Placental epithelial cell (primary cell): Measurements from ENCODE around the gene PDE10A.

GRCh38 chr6:163183676-163184187, 230.8 kb upstream of the QKI start:
- CAGE, long polyA plus RNA: no peak

- CAGE, long polyA plus RNA: no peak
Measured at GRCh38 chr6:163302321-163302637, 112.2 kb upstream of the QKI start.

DNA sequence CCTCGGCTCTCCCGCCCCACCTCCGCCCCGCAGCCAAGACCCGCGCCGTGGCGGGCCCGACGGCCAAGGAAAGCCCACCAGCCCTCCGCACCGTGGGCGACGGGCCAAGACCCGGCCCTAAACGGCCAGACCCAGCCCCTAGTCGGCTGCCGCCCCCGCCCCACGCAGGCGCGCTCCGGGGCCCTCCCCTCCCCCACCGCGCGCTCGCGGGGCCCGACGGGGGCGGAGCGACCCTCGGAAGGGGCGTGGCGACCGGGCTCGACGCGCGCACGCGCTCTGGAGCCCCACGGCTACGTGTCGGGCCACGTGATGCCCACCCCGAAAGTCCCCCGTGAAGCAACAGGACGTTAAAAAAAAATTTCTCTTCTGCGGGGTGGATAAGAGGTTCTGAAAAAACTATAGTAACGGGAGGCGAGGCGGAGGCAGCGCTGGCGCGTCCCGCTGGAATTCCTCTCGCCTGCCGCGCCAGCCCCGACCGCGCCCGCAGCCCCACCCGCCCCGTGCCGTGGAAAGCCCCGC, 679 bp upstream of the QKI start:
- CAGE, long polyA plus RNA: no peak

- CAGE, long polyA plus RNA: no peak
Measured at GRCh38 chr6:163418083-163419459, 4.1 kb downstream of the QKI start.

DNA sequence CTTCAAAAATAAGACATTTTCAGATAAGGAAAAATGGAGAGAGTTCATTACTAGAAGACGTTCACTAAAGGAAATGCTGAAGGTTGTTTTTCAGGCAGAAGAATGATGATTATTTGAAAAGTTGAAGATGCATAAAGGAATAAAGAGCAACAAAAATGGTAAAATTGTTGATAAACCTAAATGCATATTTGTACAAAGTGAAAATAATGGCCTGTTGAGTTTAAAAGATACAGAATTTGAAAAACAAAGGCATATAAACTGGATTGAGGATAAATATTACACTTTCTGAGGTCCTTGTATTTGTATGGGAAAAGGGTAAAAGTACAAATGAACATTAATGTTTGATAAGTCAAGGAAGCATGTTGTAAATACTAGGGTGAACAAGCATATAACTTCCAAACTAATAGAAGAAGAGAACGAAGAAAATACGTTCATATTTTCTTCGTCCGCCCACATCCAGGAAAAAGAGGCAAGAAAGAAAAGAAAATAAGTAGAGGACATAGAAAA, 56.8 kb downstream of the QKI start:
- CAGE, long polyA plus RNA: no peak

DNA sequence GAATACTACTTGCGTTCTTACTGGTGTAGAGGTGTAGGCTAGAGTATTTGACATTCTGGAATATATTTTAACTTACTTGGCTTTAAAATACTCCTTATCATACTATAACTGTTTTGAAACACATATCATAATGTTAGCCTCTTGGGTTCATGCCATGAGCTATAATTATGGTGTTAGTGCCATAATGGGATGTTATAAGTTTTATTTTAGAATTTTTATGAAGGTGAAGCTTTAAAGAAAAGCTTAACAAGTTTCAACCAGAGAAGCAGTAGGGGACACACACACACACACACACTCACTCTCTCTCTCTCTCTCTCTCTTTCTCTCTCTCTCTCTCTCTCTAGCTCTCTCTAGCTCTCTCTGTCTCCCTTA, 102.2 kb downstream of the QKI start:
- CAGE, long polyA plus RNA: no peak

DNA sequence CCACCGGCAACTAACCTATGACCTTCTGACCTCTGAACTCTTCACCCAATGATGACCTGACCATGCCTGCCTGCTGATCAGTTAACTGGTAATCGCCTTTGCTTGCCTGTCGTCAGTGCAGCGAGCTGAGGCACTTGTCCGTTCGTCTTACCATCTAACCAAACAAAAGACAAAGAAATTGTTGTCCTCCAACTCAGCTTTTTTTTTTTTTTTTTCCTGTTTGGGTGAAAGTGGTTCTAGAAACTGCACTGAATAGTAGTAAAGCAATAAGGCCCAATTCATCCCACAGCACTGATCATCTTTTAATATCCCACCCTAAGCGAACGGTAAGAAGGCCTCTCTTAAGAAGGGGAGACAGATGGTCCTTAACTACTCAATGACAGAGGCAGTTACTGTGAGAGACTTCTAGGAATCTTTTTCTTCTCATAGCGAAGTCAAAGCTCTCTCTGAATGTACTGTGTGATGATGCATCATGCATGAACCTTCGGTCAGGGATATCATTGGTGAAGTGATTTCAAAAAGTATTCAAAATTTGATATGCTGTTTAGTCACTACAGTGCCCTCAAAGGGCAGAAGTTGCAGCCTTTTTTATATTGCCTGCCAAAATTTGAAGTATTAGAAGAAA, 156.3 kb downstream of the QKI start:
- CAGE, long polyA plus RNA: no peak

DNA sequence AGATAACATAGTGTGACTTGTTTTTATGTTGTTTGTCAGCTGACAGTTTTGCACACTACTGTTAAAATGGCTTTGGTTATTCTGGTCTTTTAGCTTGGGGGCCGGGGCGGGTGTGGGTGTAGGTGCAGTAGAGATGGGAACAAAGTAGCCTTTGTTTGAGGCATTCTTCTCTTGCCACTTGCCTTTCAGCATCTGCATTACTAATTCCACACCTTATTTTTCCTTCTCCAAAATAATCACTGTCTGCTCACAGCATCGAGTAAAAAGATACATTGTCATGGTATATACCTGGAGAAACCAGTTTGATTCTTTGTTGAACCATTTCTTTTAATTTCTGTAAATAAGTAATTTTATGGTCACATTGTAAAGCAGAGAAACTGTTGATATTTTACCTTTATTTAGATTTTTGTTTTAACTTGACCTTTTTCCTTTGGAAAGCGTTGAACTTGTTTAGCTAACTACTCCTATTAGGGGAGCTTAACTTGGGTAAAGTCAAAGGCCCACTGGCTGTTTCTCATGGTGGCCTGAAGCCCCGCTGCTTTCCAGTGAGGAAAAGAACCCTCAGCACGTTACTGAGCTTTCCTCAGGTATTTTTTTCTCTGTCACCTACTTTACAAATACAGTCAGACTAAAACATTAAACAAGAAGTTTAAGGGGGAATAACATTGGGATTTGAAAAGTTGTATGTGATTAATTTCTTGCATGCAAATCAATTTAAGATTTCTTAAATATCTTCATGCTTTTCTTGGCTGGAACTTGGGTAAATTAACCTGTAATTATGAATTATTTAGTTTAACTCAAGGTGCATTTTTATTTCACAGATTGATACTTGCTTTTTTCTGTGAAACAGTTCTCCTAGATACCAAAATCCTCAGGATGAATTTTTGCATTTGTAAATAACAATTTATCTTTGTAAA, 159.7 kb downstream of the QKI start:
- CAGE, long polyA plus RNA: no peak

DNA sequence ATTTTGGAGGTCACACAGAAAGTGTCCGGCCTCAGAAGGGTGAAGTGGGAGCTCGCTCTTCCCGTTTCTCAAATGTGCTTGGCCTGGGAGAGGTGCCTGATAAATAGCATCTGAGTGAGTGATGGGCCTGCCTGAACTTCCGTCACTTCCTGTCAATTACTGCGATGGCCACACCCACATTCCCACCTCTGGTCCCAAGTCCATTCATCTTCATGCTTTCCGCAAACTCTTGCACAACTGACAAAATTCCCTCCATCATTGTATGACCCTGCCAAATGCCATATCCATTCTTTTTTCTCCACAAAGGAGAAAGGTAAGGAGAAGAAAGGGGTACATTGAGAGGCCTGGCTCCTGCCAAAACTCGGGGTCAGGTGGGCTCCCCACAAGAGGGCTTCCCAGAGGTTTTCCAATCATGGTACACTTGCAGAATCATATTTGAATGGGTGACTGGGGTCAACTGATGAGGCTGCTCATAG, 169.1 kb downstream of the QKI start:
- CAGE, long polyA plus RNA: no peak

- CAGE, long polyA plus RNA: no peak
Measured at GRCh38 chr6:163671342-163671885, 256.9 kb downstream of the QKI start.

- CAGE, long polyA plus RNA: no peak
Measured at GRCh38 chr6:163944098-163944476, 529.6 kb downstream of the QKI start.

GRCh38 chr6:163944947-163945524, 530.5 kb downstream of the QKI start:
- CAGE, long polyA plus RNA: no peak

- CAGE, long polyA plus RNA: no peak
Measured at GRCh38 chr6:165291578-165292041, 17.8 kb downstream of the C6orf118 start.

DNA sequence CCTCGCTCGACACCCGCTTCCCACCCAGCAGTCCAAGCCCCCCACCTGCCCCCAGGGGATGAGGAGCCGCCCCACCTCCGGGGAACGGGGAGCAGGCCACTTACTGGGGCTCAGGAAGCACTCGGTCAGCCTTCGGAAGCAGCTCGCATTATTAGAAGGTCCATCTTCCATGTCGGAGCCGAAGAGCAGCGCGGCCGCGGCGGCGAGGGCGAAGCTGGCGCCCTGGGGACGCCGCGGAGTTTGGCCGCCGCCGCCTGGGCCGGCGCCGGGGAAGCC, 1.3 kb downstream of the PDE10A start:
- CAGE, long polyA plus RNA: no peak

DNA sequence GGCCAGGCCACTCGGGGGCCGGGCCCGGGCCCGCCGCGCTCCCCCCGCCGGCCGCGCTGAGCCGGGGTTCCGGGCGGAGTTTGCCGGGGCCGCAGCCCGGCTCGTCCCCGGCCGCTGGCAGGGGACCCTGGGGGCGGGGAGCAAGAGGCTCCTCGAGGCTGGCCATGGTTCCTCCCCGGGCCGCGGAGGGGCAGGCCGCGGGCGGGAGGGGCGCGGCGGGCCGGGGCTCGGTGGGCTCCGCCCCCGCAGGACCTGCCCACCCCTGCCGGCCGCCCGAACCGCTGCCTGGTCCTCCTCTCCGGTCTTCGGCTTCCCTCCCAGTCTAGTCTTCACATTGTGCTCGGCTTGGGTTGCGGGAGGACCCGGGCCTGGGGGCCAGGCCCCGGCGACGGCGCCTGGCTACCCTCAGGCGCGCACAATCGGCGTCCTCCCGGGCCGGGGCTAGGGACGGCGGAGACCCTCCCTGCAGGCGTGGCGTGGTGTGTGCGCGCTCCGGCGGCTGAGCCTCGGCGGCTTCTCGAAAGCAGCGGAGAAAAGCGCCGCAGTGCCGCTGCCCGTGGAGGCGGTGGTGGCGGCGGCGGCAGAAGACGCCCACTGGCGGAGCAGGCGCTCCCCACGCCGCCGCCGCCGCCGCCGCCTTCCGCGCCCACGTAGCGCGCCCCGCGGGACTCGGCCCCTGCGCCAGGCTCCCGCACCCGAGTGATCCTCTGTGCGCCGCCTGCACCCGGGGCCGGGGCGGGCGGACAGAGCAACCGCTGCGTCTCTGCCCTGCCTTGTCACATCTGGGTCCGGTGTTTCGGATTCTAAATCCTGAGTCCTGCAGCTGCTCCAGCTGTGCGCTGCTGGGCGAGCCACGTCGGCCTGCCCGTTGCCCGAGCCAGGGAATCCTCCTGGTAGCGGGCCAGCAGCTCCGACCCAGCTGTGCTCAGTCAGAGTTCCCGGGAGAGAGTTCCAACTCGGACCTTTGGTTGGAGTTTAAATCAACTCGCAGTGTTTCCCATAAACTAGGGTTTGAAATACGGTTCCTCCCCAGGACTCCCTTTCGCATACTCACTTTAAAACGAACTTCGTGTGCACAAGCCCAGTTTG, at the start of gene PDE10A:
Gene PDE10A (minus strand): TSS at position 596 of the 1,089 bp plus-strand sequence.
- CAGE, long polyA plus RNA: no peak

DNA sequence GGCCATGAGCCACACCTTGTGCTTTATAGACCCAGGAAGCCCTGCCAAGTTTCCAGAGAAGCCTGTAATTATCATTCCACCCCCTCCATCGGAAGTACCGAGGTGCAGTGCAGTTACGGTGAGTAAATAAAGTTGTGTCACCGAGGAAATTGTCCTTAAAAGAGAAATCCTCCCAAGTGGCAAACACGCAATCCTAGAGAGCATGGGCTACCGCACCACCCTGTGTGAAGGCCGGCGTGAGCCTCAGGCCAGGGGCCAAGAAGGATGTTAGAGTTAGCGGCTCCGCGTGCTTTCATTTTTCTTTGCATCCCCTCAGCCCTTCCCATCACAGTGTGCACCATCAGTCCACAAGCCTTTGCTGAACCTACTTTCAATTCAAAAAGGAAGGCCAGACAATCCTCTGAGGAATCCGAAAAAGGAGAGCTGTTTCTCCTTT, 183.2 kb upstream of the PDE10A start:
- CAGE, long polyA plus RNA: no peak

DNA sequence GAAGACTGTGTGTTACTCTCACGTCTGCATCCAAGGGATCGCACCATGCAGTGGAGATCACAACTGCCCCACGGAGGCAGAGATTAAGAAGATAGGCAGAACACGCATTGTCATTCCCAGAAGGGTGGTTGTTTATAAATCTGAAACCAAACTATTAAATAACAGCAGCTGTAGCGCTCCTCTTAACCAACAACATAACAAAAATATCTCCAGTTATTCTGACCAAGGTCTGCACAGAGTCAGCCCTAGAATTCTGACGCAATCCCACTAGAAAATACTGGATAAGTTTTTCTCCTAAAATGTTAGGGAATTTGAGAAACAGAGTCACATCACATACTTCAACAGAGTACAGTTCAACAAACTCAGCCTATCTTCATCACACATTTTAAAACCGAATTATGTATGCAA, 70.5 kb downstream of the TBXT start:
- CAGE, long polyA plus RNA: no peak

DNA sequence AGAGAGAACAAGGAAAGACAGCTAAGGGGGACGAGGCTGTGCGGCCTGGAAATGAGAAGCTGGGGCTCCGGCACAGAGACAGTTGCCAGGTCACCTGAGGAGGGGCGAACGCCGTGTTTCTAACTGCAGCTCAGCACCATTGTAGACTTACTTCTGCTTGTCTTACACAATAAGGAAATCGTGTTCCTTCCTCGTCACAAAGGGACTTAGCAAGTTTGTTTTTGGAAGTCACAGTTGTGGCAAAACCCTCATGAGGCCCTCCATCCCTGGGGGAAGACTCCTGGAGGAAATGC, 69.0 kb upstream of the TBXT start:
- CAGE, long polyA plus RNA: no peak

DNA sequence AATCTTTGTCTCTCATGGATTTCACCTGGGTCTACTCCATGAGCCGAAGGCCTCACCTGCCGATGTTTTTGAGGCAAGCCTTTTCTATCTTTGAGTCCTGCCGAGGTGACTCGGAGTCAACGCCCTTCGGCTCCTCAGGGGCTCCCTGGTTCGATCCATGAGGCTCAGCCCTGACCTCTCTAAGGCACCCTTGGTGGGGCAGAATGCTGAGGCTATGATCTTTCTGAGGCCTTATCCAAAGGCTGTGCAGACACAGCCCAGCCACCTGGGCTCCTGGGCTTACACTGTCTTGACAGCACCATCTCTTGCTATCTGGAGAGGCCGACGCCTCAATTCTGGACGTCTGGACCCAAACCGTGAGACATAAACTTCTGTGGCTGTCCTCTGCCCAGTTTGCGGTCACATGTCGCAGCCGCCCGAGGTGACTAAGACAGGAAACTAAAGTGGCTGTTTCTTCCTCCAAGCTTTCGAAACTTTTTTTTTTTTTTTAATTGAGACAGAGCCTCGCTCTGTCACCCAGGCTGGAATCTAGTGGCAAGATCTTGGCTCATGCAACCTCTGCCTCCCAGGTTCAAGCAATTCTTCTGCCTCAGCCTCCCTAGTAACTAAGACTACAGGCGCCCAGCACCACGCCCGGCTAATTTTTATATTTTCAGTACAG, 49.4 kb downstream of the PRR18 start:
- CAGE, long polyA plus RNA: no peak

DNA sequence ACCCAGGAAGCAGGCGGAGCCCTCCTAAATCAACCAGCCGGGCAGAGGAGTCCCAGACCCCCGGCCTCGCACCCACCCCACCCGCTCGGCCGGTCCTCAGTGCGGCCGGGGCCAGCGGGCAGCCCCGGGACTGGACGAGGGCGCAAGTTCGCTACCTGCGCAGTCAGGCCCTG, 195 bp downstream of the SFT2D1 start:
- CAGE, long polyA plus RNA: no peak